Mucosa of descending colon (tissue), 1 donor: ENCODE results near the genes ADCYAP1 and METTL4.

- PRO-cap: no peak
Measured at GRCh38 chr18:136311-136934, 21.9 kb upstream of the USP14 start.

- PRO-cap: no peak
Measured at GRCh38 chr18:332884-333617, 65.2 kb upstream of the THOC1 start.

DNA sequence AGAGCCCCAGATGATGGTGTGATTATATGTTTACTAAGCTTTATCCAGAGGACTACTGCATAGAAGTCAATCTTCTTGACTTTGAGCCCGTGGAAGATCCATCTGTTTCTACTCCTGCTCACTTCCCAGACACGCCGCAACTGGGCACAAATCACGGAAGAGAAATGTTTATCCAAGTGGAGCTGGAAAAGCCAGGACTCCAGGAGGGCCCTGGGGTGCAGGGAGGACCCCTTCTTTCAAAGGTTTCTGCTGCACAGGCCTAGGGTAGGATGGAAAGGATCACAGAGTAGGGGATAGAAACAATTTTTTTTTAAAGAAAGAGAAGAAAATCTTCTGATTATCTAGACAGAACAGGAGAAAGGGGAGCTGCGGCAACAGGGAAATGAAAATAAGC lies 103.4 kb upstream of the THOC1 start:
- PRO-cap: no peak

- PRO-cap: no peak
Measured at GRCh38 chr18:658494-658965, 1.1 kb downstream of the TYMS start.

- PRO-cap: no peak
Measured at GRCh38 chr18:666044-666326, 8.5 kb downstream of the TYMS start.

GRCh38 chr18:675472-676640 lies 18.4 kb downstream of the TYMS start:
- PRO-cap: no peak

DNA sequence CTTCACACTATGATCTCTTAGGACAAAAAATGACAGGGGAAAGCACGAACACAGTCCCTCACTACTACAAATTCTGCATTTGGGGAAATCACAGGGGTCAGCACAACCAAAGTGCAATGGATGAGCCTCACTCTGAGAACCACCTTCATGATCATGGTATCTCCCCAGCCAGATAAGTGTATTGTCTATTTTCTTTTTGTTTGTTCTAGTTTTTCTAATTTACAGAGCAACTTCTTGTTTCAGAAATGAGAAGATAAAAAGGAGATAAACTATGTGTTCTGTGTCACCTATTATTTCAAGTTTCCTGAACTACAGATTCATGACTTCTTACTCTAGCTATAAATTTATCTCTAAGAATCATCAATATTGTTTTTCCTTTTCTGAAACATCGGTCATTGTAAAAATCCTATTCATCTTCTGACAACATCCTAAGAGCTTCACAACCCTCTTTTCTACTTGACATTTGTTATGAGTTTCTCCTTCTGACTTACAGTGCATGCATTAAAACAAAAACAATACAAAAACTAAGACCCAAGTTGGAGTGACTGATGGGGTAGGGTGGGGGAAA lies 14.0 kb downstream of the YES1 start:
- PRO-cap: no peak

DNA sequence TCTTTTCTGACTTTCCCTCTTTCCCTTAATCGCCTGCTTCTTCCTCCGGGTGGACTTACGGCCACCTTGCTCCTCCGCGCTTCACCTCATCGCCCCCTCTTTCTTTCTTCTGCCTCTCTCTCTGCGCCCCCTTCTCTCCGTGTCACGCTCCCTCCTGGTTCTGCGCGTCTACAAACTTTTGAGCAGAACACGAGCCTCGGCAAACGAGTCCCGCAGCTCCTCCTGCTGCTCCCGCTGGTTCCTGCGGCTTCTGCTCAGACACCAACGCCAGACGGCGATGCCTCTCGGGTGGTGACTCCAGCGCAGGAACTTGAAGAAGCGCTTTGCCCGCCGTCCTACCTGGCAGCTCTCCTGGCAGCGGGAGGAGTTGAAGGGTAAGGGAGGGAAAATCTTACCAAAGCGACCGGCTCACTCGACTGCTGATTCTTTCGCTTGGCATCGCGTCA lies at the start of gene ADCYAP1:
Gene ADCYAP1 (plus strand): TSS at position 185 of the 446 bp plus-strand sequence.
- PRO-cap: no peak

DNA sequence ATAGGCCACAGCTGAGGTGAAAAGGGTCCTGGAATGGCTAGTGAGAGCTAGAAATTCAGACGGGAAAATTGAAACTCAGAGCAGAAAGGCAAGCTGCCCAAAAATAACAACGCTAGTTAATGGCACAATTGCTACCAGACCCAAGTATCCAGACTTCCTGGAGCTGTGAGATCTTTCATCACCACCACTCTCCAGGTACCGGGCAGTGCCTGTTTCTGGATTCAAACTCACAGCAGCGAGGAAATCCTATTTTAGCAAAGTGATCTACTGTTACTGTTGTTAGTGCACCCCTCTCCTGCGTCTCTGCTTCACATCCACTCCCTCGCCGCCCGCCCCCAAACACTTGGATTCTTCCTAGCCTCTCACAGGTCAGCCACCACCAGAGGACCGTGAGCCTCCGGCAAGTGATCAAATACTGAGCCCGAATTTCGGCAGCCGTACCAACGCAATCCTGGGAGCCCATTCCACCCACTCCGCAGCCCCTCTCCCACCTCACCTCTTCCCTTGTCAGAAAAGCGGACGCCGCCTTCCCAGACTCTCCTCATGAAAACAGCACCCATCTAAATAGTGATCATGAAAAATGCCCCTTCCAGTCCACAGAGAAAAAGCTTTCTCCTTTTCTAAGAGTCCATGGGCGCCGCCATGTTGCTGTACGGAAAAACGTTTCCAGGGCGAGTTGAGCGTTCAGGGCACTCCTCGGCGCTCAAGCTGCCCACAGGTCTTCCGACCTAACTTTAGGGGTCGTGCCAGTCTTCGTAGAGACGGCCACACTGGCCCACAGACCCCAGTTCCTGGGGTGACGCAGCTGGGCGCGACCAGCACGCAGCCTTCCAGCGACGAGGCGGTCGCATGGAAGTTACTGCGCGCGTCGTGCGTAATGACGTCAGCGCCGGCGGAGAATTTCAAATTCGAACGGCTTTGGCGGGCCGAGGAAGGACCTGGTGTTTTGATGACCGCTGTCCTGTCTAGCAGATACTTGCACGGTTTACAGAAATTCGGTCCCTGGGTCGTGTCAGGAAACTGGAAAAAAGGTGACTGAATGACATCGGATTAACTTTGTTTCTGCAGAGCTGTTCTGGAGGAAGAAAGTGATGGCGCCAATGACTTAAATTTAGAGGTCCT lies at the start of gene METTL4:
Gene METTL4 (minus strand): TSS at position 853 of the 1,122 bp plus-strand sequence.
- PRO-cap: unidirectional peak, plus-strand start at position 205 of the sequence; bidirectional peak, plus-strand start at position 411 of the sequence, minus-strand start at position 417 of the sequence; bidirectional peak, plus-strand start at position 911 of the sequence, minus-strand start at position 851 of the sequence

DNA sequence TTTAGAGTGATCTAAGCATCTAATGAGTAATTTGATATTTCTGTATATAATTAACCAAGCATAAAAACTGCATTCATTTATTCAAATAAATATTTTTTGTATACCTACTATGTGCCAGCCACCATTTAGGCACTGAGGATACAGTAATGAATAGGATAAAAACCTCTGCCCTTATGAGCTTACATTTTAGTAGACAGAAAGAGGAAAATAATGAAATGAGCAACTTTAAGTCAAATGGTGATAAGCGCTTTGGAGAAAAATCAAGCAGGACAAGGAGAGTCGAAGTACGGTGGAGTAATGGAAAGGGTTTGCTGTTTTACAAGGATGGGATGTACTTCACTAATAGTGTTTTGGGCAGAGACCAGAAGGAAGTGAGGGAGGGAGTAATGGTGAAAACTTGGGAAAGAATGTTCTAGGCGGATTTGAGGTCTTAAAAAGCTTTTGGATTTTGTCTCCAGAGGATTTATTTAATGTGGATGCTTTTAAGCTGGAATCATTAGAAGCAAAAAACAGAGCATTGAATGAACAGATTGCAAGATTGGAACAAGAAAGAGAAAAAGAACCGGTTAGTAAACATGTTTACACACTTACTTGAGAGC lies 17.5 kb downstream of the NDC80 start:
- PRO-cap: no peak

DNA sequence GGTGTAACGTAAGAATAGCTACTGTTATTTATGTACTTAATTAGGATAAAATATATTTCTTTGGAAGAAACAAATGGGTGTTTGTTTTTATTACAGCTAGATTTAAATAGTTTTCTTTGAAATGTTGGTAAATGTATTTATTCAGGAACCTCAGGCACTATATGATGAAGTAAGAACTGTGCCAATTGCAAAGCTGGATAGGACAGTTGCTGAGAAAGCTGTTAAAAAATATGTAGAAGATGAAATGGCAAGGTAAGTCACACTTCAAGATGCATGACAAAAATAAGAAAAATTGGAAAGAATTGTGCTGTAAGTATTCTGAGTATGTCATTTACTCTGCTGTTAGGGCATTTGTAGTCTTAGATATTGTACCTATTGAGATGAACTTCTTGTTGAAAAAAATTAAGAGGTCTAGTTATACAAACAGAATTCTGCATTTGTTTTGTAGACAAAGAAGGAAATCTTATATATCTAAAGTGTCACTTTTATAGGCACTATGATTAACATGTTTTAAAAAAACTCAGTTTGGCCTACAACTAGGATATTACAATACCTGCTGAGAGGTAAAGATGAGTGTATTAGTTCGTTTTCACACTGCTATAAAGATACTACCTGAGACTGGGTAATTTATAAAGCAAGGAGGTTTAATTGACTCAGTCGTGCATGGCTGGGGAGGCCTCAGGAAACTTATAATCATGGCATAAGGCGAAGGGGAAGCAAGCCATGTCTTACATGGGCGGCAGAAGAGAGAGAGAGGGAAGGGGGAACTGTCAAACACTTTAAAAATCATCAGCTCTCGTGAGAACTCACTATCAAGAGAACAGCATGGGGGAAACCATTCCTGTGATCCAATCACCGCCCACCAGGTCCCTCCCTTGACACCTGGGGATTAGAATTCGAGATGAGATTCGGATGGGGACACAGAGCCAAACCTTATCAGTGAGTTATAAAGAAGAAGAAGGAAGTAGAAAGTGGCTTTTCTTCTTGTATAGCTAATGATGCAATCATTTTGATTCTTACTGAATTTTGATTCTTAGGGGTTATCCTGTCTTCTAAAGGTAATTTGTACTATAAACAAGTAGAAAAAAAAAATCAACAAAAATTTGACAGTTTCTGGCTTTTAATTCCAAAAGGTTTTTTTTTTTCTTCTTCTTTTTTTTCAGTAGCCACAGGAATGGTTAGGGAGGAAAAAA lies 51.1 kb downstream of the SMCHD1 start:
- PRO-cap: no peak

GRCh38 chr18:2891247-2891777 lies 44.5 kb downstream of the EMILIN2 start:
- PRO-cap: no peak

DNA sequence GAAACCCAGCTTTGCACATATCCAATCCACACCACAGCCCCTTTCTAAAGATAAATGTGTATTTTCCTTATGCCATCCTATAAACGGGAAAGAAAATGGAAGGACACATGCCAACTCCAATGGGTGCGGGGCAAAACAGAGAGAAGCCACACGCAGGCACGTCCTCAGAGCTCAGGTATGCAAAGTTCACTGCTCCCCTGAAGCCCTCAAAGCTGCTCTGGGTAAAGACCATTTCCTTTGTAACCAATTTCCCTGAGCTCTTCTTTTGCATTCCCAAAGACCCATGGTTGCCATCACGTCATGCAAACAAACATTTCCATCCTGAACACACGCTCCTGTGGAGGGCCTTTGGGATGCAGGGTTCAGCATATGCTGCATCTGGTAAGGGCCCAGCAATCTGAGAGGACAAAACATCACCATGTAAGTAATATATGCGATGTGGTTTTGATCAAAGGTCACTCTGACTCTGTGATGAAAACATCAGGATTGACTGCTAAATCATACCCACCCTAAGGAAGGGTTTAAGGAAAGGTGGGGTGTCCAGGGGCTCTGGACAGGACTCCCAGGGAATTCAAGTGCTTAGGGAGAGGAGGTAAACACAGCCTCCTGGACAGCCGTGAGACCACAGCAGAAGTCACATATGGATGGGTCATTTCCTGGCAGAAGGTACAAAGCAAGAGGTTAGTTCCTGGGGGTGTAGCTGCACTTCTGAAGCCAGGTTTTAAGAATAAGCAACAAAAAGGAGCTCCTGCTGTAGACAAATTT lies 69.5 kb downstream of the EMILIN2 start:
- PRO-cap: no peak

GRCh38 chr18:2945432-2946375 lies 67.2 kb downstream of the LPIN2 start:
- PRO-cap: no peak

- PRO-cap: bidirectional peak, plus-strand start at chr18:2972327, minus-strand start at chr18:2972333
Measured at GRCh38 chr18:2972016-2972639, 40.8 kb downstream of the LPIN2 start.

DNA sequence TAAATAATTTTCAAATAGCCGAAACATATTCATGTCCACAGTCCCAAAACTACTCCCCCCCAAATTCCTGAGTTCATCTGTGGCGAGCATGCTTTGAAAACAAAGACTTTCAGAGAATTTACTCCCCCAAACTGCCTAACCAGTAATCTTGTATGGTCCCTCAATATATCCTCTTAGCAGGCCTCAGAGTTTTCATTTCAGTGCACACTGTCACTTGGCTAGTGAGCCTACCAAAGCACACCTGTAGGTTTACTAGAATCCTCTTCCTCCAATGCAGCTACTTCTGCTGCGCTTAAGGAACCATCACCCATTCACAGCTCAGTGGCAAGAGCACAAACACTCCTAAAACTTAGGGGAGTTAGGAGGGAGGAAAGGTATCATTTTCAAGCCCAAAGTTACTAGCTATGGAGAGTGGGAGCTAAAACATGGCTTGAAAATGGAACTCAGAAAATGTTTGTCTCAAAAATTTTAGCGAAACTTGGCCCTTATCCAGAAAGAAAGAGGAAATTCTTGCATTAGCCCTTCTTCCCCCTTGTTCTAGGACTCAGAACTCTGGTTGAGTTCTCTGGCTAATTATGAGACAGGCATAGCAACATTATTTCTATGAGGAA lies 33.2 kb downstream of the LPIN2 start:
- PRO-cap: unidirectional peak, plus-strand start at position 310 of the sequence

- PRO-cap: no peak
Measured at GRCh38 chr18:3049964-3050405, 37.0 kb upstream of the LPIN2 start.

- PRO-cap: no peak
Measured at GRCh38 chr18:3211610-3212062, 8.1 kb downstream of the MYOM1 start.

- PRO-cap: no peak
Measured at GRCh38 chr18:3233482-3233867, 13.7 kb upstream of the MYOM1 start.

- PRO-cap: no peak
Measured at GRCh38 chr18:3250132-3250509, 2.5 kb downstream of the MYL12A start.